Psoas muscle (tissue), 2 donors: ENCODE measurements around the gene FBLN7.

DNA sequence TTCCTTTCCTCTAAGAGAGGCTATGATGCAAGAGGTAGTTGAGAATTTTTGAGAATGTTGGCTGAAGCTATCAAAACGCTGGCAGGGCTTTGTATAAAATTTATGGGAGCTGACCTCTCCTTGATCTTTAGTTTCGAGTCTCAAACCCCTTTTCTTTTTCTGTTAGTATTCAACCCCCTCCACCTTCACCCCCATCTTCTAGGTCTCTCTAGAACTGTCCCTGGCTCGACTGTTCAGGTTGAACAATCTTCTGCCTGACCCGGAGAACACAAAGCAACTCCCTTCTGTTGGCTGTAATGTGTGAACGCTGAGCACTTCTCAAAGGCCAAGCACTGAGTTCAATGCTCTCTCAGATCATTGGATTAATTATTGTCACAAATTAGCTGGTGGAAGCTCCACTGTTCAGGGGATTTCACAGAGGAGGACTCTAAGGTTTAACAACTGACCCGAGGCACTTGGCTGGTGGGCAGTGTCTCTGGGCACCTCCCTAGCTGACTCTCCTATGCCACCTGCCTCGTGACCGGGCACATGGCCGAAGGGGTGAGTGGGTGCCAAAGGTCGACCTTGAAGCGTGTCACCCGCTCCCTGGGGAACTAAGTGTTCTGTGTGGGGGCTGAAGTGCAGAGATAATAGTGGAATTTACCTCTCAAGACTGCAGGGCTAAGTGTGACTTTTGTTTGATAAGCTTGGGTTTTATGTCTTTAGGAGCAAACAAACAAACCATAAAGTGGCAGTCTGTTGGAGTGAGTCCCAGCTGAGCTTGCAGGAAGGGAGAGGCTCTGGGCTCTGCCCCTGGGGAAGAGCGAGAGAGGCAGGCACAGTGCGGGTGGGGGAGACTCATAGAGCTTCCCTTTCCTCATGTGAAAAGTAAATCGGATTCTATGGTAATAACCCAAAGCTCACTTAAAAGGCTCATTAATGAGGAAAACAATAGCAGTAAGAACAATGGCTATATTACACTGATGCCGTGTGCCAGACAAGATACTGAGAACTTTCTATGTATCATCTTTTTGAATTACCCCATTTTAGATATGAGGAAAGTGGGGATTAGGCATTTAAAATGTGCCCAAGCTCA, 64.8 kb downstream of the BCL2L11 start:
- PRO-cap, 2 experiments, result no peak in any of the 2 experiments

DNA sequence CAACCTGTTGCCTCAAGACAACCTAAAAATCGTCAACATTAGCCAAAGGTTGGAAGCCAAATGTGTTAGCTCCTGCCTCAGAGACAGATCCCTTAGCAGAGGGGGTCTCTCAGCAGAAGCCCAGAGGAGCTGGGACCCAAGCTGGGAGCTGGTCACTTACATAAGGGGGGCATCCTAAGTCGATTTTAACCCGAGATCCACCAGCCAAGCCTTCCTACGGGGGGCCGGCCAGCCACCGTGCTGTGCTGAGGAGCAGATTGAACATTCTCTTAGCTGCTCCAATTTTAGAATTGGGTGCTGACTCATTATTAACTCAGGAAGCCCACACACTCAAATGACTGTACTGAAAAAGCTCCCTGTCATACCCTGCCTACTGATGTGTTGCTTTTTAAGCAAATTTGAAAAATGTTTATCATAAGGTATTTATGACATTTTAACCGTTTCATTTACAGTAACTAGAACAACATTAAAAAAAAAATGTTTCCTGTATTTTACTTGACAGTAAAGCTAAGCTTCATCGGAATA, 373.0 kb downstream of the BCL2L11 start:
- PRO-cap, 2 experiments, result no peak in any of the 2 experiments

- PRO-cap, 2 experiments, result peak in 2 of 2 experiments; most common minus-strand start chr2:111698962 (in 2)
These were observed 185.0 kb downstream of the ANAPC1 start for GRCh38 chr2:111698690-111699599.

DNA sequence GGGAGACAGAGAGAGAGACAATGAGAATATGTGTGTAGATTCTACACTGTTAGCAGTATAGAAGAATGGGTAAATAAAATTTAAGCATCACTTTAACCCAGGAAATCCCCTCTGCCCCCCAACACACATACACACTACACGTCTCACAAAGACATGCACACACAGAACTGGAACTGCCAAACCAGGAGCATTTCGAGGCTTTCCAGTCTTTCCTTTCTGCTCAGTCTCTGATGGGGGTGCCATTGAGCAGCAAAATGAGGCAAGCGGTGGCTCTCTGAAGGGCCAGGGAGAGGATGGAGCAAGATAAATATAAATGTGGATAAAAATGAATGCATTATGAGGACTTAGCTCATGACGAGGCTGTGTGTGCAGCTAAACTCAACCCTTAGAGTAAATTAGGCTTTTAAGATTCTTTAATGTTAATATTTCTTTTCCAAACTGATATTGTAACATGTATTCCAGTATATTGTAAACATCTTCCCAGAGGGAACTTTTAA, 2.6 kb downstream of the MERTK start:
- PRO-cap, 2 experiments, result no peak in any of the 2 experiments

DNA sequence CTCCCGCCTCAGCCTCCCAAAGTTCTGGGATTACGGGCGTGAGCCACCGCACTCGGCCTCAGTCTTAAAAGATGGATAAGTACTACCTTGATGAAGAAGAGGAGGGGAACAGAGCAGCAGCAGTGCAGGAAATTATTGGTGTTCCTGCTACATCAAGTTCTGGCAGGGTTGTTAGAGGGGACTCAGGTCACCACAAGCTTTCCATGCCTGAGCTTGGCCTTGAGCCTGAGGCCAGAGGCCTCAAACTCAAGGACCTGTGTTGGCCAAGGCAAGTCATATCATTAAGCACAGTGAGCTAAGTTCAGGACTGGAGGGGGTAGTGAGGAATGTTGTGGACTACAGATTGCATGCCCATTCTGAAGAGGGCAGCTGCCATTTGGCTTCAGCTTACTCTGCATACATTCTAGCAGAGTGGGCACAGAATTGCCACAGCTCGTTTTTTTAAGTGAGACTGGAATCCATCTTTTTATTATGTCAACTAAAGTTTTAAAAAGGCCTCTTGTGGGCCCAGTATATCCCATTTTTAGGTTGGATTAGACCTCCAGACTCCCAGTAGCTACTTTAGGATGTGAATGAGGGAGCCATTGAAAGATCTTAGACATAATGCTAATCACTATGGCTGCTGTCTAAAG, 3.1 kb downstream of the TMEM87B start:
- PRO-cap, 2 experiments, result no peak in any of the 2 experiments

GRCh38 chr2:112138226-112139354, at the start of gene FBLN7:
FBLN7 (plus strand) TSS chr2:112138385.
- PRO-cap, 2 experiments, result no peak in any of the 2 experiments

GRCh38 chr2:112139876-112140566, 1.8 kb downstream of the FBLN7 start:
- PRO-cap, 2 experiments, result no peak in any of the 2 experiments

- PRO-cap, 2 experiments, result no peak in any of the 2 experiments
These were observed 40.1 kb downstream of the ZC3H6 start for GRCh38 chr2:112315568-112315897.

- PRO-cap, 2 experiments, result no peak in any of the 2 experiments
These were observed 22.1 kb upstream of the POLR1B start for GRCh38 chr2:112520138-112520565.

- PRO-cap, 2 experiments, result no peak in any of the 2 experiments
These were observed 7.7 kb upstream of the POLR1B start for GRCh38 chr2:112534369-112535256.

- PRO-cap, 2 experiments, result peak in 1 of 2 experiments; most common minus-strand start chr2:112541898 (in 1)
These were observed 654 bp upstream of the POLR1B start for GRCh38 chr2:112541680-112541941.

DNA sequence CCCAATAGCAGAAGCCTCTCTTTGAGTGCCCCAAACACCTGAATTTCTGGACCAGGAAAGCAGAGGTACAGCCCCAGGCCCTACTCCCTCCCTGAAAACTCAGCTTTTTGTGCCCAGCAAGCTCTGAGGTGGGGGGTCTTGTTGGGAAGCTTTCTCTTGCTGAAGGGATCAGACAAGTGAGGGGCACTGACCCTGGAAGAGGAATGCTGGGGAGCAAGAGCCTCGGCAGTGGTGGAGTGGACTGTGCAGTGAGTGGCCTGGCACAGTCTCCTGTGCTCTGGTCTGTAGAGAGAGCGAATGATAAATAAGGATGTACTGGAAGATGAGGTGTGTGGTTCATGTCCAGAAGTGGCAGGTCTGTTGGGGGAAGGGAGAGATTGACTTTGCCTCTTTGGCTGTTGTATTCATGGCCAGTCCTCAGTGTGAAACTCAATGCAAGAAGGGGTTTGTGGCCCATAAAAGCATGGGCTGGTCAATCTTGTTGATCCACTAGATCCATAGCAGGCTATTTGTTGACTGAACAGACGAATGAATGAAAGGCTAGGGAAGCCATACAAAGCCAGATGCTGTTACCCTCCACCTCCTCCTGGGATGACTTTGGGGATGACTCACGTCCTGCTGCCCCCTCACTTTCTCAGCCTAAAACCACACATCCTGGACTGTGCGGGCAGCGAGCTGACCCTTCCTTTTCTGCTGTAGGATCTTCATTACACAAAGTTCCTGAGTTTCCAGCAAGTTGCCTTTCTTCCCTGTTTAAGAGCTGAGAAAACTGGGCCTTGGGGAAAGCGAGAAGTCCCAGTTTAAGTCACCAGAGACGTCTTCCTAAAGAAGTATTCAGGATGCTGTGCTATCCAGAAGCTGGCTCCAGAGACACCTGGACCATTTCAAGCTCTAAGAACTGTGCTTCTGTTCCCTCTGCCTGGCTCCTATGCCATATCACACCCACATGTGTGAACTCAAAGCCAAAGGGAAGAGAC, 5.1 kb upstream of the SLC20A1 start:
- PRO-cap, 2 experiments, result no peak in any of the 2 experiments

DNA sequence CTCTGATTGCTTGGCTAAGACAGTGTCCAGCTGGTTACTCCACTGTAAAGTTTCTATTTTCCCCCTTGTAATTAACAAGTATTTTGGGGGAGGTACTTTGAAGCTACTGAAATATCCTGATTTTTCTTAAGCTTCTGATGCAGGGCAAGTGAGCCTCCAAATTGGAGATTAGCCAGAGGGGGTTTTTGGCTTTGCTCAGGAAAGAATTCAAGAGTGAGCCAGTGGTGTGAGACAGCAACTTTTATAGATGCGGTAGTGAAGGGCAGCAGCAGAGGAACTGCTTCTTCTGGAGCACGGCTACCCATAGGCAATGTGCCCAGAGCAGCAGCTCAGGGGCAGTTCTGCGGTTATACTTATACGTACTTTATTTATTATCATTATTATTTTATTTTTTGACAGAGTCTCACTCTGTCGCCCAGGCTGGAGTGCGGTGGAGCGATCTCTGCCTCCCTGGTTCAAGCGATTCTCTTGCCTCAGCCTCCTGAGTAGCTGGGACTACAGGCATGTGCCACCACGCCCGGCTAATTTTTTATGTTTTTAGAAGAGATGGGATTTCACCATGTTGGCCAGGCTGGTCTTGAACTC, 19.8 kb upstream of the NT5DC4 start:
- PRO-cap, 2 experiments, result no peak in any of the 2 experiments

- PRO-cap, 2 experiments, result no peak in any of the 2 experiments
These were observed 6.5 kb upstream of the PSD4 start for GRCh38 chr2:113167006-113167926.

DNA sequence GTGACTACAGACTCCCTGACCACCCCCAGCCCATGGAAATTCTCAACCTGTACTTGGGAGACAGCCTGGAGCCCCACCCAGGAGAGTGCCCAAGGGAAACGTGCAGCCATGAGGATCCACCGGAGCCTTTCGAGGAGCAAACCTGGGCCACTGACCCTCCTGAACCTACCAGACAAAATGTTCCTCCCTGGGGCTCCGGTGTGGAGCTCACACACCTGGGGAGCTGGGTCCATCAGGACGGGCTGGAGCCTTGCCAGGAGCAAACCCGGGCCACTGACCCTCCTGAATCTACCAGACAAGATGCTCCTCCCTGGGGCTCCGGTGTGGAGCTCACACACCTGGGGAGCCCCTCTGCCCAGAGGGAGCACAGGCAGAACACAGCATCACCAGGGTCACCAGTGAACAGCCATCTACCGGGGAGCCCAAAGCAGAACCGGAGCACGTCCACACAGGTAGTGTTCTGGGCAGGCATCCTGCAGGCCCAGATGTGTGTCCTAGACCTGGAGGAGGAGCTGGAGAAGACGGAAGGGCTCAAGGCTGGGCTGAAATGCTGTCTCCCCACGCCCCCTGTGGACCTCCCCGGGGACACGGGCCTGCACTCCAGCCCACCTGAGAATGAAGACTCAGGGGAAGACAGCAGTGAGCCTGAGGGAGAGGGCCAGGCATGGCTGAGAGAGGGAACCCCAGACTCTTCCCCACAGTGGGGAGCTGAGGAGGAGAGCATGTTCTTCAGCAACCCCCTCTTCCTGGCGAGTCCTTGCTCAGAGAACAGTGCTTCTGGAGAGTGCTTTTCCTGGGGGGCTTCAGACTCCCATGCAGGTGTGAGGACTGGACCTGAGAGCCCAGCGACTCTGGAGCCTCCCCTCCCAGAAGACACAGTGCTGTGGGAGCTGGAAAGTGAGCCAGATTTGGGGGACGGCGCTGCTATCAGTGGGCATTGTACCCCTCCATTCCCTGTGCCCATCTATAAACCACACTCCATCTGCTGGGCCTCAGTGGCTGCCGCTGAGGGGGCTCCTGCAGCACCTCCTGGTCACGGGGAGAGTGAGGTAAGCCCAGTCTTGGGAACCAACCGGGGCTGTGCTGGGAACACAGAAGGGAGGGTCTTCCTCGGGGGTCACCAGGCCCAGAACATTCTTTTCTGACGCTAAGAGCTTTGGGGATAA, 9.1 kb downstream of the PSD4 start:
- PRO-cap, 2 experiments, result no peak in any of the 2 experiments

DNA sequence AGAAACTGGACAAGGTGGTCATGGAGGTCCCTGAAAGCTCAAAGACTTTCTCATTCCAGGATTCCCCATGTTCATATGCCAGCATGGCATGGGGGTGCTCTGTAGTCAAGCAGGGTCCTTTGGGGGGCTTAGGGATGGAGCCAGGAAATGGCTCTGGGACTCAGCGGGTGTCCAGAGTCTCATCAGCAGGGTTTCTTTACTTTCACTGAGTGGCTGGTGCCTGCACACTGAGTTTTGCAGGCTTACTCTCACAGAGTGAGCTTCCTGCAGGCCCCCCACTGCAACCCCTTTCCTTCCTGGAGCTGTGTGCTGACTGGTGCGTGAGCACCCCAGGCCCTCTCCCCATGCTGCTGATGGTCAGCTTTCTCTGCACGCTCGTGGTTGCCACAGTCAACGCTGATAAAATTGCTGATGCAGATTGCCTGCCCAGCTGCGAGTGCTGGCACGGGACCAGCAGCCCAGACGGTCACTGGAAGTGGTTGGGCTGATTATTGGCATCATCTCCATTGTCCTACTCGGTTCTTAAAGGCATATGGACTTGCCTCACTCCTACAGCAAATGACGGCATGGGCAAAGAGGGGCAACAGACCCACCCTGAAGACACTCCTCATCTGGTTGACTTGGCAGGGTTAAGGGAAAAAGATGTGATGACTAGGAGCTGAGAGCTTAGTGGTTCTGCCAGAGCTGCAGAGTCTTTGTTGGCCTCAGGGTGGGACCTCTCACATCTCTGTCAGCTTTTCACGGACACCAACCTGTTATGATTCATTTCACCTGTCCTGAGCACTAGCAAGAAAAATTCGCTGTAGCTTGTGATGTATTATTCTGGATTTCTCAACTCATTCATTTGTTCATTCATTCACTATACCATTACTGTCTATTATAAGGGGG, 38.6 kb downstream of the PAX8 start:
- PRO-cap, 2 experiments, result no peak in any of the 2 experiments

- PRO-cap, 2 experiments, result no peak in any of the 2 experiments
These were observed 32.7 kb downstream of the PAX8 start for GRCh38 chr2:113245683-113246663.

DNA sequence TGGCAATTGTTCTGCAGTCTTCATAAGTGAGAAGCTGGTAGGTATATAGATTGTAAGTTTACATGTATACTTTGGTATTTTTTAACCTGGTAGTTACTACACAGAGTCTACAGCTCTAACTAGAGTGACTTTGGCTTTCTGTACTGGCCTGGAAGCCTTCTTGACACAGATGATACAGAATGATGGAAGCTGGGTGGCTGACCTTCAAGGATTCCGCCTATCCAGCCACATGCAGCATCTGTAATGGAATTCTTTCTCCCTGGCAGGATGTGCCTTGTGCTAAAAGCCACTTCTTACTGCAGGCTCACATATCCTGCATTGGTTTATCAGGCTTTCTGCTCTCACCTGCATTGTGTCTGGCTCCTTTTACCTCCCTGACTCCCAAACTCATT, 38.8 kb upstream of the PAX8 start:
- PRO-cap, 2 experiments, result no peak in any of the 2 experiments

- PRO-cap, 2 experiments, result no peak in any of the 2 experiments
These were observed 49.3 kb upstream of the PAX8 start for GRCh38 chr2:113327854-113328497.

- PRO-cap, 2 experiments, result no peak in any of the 2 experiments
These were observed 40.9 kb upstream of the ACTR3 start for GRCh38 chr2:113849038-113849429.